A673 (cell line): ENCODE measurements around a stretch of chr6.

DNA sequence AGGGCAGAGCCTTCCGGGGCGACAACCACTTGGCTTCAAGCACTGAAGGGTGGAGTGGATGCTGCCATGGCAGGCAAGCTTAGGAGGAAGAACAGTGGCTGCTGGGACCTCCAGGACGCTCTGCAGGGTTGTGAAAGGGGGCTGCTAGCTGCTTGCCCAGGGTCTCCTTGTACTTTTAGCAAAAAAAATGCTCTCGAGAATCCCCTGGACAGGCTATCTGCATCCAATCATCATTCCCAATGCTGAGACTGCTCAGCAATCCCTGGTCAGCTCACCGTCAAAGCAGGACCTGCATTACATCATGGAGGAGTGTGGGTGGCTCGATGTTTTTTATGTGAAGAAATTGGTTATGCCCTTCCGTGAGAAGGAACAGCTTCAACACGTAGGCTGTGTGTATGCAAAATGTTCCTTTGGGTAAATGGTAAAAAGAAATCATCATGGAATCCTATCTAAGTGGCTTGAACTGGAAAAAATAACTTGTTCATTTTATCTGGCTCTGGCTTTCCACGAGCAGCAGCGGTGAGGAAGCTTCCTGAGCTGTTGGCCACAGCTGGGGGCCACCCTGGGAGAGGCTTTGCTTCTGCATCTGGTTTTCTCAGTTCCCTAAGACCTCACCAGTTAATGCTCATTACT is 111.5 kb downstream of the FYN start:
- PRO-cap, result no peak

GRCh38 chr6:111793669-111794302 is 79.5 kb downstream of the FYN start:
- PRO-cap, result no peak

- PRO-cap, result no peak
Observed at GRCh38 chr6:111804495-111805084, 68.7 kb downstream of the FYN start.

- PRO-cap, result no peak
Observed at GRCh38 chr6:111810296-111811266, 62.7 kb downstream of the FYN start.

DNA sequence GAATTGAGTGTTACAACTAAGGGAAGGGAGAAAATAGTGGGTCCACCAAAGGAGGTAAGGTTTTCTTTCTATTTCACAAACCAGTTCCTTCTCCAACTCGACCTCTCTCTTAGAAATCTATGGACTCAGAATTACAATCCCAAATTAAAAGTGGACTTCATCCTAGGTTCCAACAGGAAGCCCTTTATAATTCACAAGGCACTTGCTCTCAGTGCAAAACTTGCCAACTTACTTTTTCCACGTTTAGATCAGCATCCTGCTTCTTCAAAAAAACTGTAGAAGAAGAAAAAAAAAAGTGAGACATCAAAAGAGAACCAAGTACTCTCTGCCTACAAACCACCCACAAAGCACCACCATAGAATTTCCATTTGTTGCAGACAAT is 26.9 kb downstream of the FYN start:
- PRO-cap, result no peak

- PRO-cap, result no peak
Observed at GRCh38 chr6:111854311-111854683, 19.0 kb downstream of the FYN start.

- PRO-cap, result no peak
Observed at GRCh38 chr6:111859211-111859661, 14.0 kb downstream of the FYN start.

DNA sequence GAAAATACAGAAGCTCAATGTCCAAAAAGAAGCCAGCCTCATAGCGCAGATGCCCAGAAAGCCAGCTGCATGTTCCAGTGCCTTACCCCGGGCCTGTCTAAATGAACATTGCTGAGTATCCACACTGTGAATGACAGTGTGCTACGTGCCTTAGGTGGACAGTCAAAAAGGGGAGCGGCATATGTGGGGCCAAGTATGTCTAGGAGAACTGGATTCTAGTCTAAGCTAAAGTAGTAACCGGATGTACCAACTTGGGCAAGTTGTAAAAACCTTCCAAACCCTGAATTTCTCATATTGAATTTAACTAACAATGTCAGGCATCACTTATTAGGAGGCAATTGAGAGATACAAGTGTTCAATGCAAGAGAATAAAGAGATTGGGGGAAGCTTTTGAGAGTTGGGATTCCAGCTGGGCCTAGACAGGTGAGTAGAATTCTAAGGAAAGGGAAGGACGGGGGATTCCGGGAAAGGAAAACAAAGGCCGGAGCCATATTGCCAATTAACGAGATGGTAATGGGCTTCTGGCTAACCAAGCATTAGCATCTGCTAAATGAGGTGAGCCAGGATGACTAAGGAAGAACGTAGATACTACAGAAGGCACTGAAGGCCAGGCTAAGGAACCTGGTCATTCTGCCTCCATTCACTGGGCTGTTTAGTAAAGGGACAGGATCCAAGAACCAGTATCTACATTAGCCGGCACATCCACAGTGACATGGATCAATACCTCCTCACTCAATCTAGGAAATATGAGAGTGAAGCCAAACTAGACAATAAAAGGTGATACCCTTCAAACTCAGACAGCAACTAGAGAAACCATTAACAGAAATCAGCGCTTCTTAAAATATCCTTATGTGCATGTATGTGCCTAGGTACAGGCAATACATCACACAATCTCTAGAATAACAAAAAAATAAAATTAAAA is 10.6 kb downstream of the FYN start:
- PRO-cap, result no peak

DNA sequence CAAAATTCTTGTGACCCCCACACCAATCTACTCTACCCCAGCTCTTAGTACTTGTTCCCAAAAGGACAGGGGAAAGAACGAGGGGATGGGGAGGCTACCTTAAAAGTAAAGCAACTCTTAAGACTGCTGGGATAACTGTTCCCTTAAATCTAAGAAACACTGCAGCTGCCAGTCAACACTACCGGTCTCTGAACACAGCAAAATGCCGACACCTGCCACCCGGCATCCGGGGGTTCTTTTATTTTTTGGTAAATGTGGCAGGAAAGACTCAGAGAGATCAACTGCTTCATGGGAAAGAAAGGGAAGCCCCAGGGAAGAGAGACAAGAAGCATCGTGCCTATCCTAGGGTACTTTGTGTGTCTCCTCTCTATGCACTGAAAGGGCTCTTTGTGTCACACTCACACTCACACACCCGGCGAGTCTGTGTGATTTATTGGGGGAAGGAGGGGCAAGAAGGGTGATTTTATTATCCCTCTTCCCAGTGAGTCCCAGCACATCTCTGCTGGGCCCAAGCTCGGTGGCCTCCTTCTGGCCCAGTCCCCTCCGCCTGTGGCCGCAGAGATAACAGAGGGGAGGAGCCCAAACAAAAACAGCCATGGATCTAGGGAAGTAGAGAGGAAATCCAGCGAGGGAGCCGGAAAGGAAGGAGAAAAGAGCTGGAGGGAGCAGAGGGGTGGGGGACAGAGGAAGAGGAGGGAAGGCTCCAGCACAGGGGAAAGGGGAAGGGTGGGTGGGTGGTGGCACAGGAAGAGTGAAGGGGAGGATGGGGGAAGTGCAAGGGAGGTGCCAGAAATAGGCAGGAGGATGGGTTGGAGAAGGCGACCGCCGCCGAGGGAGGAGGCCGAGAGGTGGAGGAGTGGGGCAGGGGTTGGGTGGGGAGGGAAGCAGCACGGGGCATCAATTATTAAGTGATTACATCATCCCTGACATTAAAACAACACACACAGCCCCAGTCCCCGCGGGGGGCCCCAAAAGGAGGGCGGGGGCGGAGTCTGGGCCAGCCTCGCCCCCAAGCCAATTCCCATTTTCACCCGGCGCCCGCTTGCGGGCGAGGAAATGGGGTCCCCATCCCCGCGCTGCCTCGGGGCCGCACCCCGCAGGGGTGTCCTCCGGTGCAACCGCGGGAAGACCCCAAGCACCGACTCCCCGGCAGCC is 1.2 kb downstream of the FYN start:
- PRO-cap, result no peak

- PRO-cap, result unidirectional peak, plus-strand start at chr6:111973319; bidirectional peak, plus-strand start at chr6:111973688, minus-strand start at chr6:111973434
Observed at GRCh38 chr6:111972873-111973840, 80.7 kb upstream of the CCN6 start.

DNA sequence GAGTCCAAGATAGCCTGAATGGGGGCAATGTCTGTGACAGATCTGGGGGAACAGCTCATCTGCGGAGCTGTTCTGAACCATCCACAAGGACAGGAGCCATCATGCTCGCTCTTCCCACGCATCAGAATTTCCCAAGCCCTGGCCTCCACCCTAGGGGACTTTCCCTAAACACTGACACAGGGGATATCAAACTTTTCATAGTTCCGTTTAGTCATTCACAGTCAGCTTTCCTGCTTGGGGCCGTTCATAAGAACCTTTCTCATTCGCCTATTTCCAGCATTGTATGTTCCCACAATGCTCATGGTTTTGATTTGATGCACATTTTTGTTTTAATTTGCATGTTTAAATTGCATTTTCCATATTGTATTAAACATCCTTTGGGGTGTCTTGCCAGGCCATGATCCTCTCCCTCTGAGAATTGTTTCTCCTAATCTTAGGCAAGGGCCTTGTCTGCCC is 37.5 kb upstream of the CCN6 start:
- PRO-cap, result no peak

DNA sequence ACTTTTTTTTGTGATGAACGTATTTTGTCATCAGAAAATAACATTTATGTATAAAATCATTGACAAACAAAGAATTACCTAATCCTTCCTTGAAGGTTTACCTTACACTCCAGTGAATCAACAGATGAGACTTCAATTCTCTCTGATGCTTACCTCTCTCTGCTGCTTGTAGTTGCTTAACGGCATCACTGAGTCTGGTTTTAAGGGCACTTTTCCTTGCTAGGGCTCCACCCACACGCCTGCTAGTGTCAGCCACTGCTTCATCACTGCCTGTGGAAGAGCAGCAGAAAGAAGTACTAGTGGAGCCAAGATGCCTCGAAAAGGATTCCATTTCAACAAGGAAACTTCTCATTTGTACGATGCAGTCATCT is 63.0 kb downstream of the FAM229B start:
- PRO-cap, result no peak

- PRO-cap, result no peak
Observed at GRCh38 chr6:112223867-112224396, 30.4 kb downstream of the LAMA4 start.

DNA sequence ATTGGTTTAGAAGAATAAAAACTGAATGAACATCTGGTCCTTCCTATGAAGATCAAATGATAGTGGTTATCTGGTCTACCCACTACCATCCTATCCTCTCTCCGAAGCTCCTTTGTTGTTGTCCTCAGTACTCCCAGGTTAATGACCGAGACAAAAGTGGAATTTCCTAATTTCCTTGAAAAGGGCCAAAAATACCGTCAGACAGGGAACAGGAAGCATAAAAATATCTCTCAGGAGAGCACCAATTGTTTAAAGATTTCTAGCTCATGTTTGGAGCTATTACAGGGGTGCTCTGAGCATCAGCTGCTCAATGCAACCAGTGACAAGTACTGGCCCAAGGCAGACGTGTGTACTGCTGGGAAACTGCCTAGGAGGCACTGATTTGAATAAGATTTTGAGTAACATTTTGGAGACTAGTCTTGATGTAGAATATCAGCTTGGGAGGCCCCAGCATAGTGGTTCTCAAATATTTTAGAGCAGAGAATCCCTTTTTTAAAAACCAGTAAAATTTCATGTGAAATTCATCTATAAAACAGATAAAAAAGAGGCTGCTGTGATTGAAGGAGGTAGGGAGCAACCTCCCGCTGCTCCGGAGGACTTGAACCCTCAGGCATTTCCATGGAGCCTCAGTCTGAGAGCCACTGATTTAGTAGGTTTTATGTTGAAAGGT is 17.3 kb downstream of the LAMA4 start:
- PRO-cap, result no peak

GRCh38 chr6:112259374-112259868 is 5.1 kb upstream of the LAMA4 start:
- PRO-cap, result no peak

- PRO-cap, result no peak
Observed at GRCh38 chr6:112279425-112280232, 25.3 kb upstream of the LAMA4 start.

- PRO-cap, result no peak
Observed at GRCh38 chr6:113786134-113786603, 71.0 kb upstream of the MARCKS start.

- PRO-cap, result no peak
Observed at GRCh38 chr6:113829283-113830105, 27.7 kb upstream of the MARCKS start.

- PRO-cap, result bidirectional peak, plus-strand start at chr6:113857707, minus-strand start at chr6:113857699
Observed at GRCh38 chr6:113857581-113857914, 403 bp downstream of the MARCKS start.

GRCh38 chr6:115090622-115091119 is 747.8 kb upstream of the HS3ST5 start:
- PRO-cap, result unidirectional peak, plus-strand start at chr6:115090858